Upper lobe of left lung (tissue), 5 donors: ENCODE results near the gene DCC.

- PRO-cap, 2 experiments, result peak in 1 of 2 experiments; most common minus-strand start chr18:50561175 (in 1)
- RAMPAGE, long total RNA, 4 experiments, result no peak in any of the 4 experiments
Observed at GRCh38 chr18:50560362-50561598, 893 bp downstream of the MAPK4 start.

DNA sequence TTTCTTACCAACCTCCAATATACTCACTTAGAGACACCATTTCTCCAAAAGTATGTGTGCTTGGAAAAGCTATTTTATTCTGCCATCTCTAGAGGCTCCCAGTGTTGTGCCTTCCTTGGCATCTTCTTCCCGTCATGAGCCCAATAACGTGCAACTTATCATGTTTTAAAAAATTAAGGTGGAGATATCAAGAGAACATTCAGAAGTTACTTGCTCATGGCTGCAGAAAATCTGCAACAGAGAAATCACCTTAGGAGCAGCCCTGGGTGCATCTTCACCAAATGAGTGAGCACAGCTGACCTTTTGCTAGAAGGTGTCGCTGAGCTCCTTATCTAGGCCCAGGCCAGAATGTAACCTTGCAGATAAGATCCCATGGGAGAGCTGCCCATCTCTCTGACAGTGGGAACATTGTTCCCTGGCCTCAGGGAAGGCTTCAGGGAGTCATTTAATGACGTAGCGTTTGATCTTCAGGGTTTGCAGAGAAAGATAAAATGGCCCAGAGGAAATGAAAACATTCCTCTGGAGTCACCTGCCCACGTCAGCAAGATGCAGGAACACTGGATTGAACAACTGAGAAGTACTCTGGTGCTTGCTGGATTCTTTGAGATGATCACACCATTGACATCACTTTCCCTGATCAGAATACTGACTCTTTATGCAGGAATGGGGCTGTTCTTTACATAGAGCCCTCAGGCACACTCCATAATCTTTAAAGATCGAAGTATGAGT lies 51.5 kb downstream of the MAPK4 start:
- PRO-cap, 2 experiments, result no peak in any of the 2 experiments
- RAMPAGE, long total RNA, 4 experiments, result no peak in any of the 4 experiments

DNA sequence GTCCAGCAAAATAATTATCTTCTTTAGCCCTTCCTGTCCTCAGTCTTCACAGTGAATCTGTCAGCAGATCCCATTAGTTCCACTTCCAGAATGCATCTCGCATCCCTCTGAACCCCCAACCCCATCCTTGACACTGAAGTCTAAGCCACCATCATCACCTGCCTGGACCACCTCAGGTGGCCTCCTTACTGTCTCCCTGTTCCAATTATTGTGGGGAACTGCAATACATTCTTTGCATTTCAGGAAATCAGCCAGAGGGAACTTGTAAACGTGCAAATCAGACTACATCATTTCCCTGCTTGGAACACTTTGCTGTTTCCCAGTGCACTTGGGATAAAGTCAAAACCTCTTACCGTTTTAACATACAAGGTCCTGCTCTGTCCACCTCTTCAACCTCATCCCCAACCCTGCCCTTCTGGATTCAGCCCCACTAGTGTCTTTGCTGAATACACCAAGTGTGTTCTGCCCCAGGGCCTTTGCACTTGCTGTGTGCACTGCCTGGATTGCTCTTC lies 63.6 kb downstream of the MAPK4 start:
- PRO-cap, 2 experiments, result no peak in any of the 2 experiments
- RAMPAGE, long total RNA, 4 experiments, result no peak in any of the 4 experiments

DNA sequence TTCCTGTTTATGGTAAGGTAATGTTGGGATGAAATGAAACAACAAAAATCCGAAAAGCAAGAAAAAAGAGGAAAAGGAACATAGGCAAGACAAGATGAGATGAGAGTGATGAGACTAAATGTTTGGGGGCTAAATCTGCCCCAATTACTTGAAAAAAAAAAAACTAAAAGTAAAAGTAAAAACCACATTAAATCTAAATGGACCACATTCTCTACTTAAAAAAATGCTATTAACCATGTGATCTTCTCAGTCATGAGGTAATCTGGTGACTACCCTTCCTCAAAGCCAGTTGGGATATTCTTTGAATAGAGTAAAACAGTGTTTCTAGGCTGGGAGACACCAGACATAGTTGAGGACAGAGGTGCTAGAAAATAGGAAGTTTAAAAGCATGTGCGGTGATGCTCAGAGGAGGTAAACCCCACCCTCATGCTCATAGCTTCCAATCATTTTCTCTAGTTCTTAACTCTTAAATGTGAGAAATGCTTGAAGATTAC lies 30.8 kb upstream of the ELAC1 start:
- PRO-cap, 2 experiments, result no peak in any of the 2 experiments
- RAMPAGE, long total RNA, 4 experiments, result start-site peak on the plus strand in 1 of 4 experiments, centred at position 328 of the sequence, 8 reads per replicate

- PRO-cap, 2 experiments, result no peak in any of the 2 experiments
- RAMPAGE, long total RNA, 4 experiments, result no peak in any of the 4 experiments
Observed at GRCh38 chr18:51187262-51187797, 10.2 kb downstream of the MEX3C start.

DNA sequence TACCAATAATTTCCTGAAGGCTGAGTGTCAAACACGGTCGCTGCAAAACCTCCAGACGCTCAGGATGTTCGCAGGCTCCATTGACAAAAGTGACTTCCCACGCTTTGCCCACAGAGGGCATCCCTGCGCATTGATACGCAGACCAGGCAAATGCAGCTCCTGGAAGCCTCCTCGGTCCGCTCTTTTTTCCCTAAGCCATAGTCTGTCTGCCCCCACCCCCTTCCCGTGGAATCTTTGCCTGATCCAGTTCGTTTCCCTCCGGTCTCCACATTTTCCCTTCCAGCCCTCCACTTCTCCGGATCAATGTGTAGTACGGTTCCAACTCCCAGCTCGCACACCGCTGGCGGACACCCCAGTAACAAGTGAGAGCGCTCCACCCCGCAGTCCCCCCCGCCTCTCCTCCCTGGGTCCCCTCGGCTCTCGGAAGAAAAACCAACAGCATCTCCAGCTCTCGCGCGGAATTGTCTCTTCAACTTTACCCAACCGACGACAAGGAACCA lies at the start of gene DCC:
Gene DCC, plus strand, starts transcription at position 333 of the 500 bp plus-strand sequence.
- PRO-cap, 2 experiments, result no peak in any of the 2 experiments
- RAMPAGE, long total RNA, 4 experiments, result no peak in any of the 4 experiments

- PRO-cap, 2 experiments, result no peak in any of the 2 experiments
- RAMPAGE, long total RNA, 4 experiments, result no peak in any of the 4 experiments
Observed at GRCh38 chr18:54204802-54205348, 19.6 kb downstream of the MBD2 start.

GRCh38 chr18:54220707-54221206 lies 3.7 kb downstream of the MBD2 start:
- PRO-cap, 2 experiments, result no peak in any of the 2 experiments
- RAMPAGE, long total RNA, 4 experiments, result no peak in any of the 4 experiments

DNA sequence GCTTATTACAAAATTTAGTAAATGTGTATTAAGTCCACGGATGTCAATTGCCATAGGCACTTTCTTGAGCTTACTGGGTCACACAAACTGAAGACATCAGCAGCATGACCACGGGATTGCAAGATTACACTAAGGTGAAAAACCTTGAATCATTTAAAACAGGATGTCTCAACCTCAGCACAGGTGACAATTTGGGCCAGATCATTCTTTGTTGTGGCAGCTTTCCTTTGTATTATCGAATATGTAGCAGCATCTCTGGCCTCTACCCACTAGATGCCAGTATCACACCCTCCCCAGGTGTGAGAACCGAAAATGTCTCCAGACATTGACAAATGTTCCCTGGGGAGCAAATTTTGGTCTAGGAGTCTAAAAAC lies 1.4 kb downstream of the MBD2 start:
- PRO-cap, 2 experiments, result no peak in any of the 2 experiments
- RAMPAGE, long total RNA, 4 experiments, result no peak in any of the 4 experiments

DNA sequence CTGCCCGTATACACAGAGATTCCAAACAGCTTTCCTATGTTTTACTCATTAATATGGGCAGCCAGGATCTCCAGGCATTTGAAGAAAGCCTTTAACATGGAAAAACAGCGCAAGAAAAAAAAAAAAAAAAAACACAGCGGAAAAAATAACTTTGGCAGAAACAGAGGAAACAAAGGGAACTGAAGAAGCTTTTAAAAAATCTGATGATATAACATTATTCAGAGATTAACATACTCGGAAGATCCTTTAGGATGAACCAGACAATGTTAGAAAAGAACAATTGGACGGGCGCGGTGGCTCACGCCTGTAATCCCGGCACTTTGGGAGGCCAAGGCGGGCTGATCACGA lies 11.9 kb upstream of the MBD2 start:
- PRO-cap, 2 experiments, result no peak in any of the 2 experiments
- RAMPAGE, long total RNA, 4 experiments, result no peak in any of the 4 experiments

DNA sequence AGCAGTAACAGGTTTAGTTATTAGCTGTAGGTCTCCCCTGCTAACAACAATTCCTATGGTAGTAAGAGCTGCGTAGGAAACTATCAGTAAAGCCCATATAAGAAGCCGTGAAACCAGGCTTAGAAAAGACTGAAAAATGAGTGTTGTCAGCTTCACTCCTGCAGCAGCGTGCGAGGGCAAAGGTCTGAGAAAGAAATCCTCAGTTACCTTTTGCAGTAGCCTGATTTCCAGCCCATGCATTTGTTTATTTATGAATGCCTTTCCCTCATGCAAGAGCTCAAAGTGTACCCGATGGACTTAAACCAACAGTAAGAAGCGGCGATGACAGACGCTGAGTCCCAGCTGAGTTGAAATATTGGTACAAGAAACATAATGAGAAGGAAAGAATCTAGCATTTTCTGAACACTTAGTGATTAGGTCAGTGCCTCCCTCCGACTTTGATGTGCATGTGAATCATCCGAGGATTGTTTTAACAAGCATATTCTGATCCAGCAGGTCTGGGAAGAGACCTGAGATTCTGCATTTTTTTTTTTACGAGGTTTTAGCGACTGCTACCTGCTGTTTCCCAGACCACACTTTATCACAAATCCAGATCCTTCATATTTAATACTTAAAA lies 15.0 kb upstream of the POLI start:
- PRO-cap, 2 experiments, result no peak in any of the 2 experiments
- RAMPAGE, long total RNA, 4 experiments, result no peak in any of the 4 experiments

GRCh38 chr18:55224134-55225142 lies 265.2 kb upstream of the CCDC68 start:
- PRO-cap, 2 experiments, result no peak in any of the 2 experiments
- RAMPAGE, long total RNA, 4 experiments, result no peak in any of the 4 experiments

- PRO-cap, 2 experiments, result no peak in any of the 2 experiments
- RAMPAGE, long total RNA, 4 experiments, result start-site peak on the minus strand in 1 of 4 experiments, at chr18:55258376-55258645 at its widest, 12 to 26 reads per replicate
Observed at GRCh38 chr18:55258311-55258774, 299.1 kb upstream of the CCDC68 start.

GRCh38 chr18:55326082-55326481 lies 261.9 kb downstream of the TCF4 start:
- PRO-cap, 2 experiments, result peak in 1 of 2 experiments; most common minus-strand start chr18:55326364 (in 1)
- RAMPAGE, long total RNA, 4 experiments, result no peak in any of the 4 experiments

DNA sequence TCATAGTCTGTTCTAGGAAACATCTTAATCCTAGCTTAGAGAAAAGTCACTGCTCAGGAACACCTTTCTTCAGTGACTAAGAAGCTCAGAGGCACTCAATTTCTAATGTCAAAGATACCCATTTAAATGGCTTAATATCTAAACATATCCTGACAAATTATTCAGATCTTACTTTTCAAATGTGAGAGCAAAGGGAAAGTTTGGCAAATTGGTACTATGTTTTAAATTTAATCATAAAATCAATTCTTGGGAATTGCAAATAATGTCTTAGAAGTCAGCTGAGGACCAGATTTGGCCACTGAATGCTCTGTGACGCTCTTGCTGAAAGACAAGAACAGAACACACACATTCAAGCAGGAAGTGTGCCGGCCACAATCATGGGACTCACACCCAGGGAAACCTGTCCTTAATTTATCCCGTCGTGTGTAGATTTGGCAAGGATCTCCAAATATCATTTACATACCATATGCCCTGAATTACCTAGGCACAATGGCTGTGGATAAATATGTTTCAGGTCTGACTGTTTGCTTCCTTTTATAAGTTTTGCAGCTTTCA lies 253.2 kb downstream of the TCF4 start:
- PRO-cap, 2 experiments, result peak in 1 of 2 experiments; most common plus-strand start position 359 of the sequence (in 1)
- RAMPAGE, long total RNA, 4 experiments, result no peak in any of the 4 experiments

GRCh38 chr18:55477400-55478018 lies 110.5 kb downstream of the TCF4 start:
- PRO-cap, 2 experiments, result peak in 1 of 2 experiments; most common plus-strand start chr18:55477777 (in 1); most common minus-strand start chr18:55477661 (in 1)
- RAMPAGE, long total RNA, 4 experiments, result no peak in any of the 4 experiments

DNA sequence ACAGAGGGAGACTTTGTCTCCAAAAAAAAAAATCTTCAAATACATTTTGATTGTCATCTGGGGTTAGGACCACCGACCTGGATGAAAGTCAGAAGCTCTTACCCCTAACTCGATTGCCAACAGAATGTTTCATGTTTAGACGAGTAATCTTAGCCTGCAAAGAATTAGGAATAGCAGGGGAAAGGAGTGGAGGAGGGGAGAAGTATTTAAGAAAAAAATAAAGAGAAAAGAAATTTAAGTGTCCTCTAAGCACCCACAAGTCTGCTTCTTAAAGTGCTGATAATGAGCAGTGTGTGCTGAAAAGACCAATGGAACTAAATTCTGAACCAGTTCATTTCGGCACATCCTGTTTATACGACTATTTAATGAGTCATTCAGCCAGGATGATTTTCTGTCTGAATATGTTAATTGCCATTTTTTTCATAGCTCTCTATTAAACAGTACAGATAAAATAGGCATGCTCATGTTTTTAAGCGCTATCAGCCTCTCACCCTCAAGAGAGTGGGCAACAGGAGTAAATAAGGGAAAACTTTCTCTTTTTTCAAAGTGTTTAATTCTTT lies 87.8 kb downstream of the TCF4 start:
- PRO-cap, 2 experiments, result peak in 1 of 2 experiments; most common plus-strand start position 433 of the sequence (in 1); most common minus-strand start position 323 of the sequence (in 1)
- RAMPAGE, long total RNA, 4 experiments, result no peak in any of the 4 experiments

GRCh38 chr18:55586307-55586702 lies 1.7 kb downstream of the TCF4 start:
- PRO-cap, 2 experiments, result no peak in any of the 2 experiments
- RAMPAGE, long total RNA, 4 experiments, result no peak in any of the 4 experiments

- PRO-cap, 2 experiments, result peak in 2 of 2 experiments; most common plus-strand start chr18:55780125 (in 1); most common minus-strand start chr18:55780499 (in 1)
- RAMPAGE, long total RNA, 4 experiments, result no peak in any of the 4 experiments
Observed at GRCh38 chr18:55780064-55781274, 192.5 kb upstream of the TCF4 start.

- PRO-cap, 2 experiments, result peak in 1 of 2 experiments; most common minus-strand start chr18:55795310 (in 1)
- RAMPAGE, long total RNA, 4 experiments, result no peak in any of the 4 experiments
Observed at GRCh38 chr18:55795039-55795469, 207.1 kb upstream of the TCF4 start.